ENCODE measurements around a stretch of chr12.

- PRO-cap, 3 experiments = peak in 1 of 3 experiments; most common plus-strand start chr12:45986871 (in 1); most common minus-strand start chr12:45986873 (in 1)
- RAMPAGE, long total RNA, 4 experiments = no peak in any of the 4 experiments
- RRBS = no CpG with 5 or more reads among the region's 3 CpGs
Observed at GRCh38 chr12:45986564-45987138, 3.7 kb downstream of the SCAF11 start.

GRCh38 chr12:45992725-45993202 is 2.4 kb upstream of the SCAF11 start:
- PRO-cap, 3 experiments = peak in 1 of 3 experiments; most common minus-strand start chr12:45992896 (in 1)
- RAMPAGE, long total RNA, 4 experiments = no peak in any of the 4 experiments
- RRBS = no CpG with 5 or more reads among the region's 1 CpG

DNA sequence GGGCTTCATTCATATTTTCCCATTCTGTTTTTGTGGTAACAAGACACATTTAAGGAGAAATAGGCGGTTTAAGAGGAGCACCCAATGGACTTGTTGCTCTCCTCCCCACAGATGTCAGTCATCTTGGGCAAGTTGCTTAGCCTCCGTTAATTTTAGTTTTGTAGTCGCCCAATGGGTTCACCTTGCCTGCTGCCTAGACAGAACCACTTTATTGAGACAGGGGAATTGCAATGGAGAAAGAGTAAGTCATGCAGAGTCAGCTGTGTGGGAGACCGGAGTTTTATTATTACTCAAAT is 50.5 kb downstream of the SLC38A1 start:
- PRO-cap, 3 experiments = no peak in any of the 3 experiments
- RAMPAGE, long total RNA, 4 experiments = no peak in any of the 4 experiments
- RRBS = no CpG with 5 or more reads among the region's 4 CpGs

- PRO-cap, 3 experiments = no peak in any of the 3 experiments
- RAMPAGE, long total RNA, 4 experiments = no peak in any of the 4 experiments
- RRBS = no CpG with 5 or more reads among the region's 5 CpGs
Observed at GRCh38 chr12:46228231-46228658, 40.6 kb downstream of the SLC38A1 start.

GRCh38 chr12:46265682-46266064 is 3.2 kb downstream of the SLC38A1 start:
- PRO-cap, 3 experiments = no peak in any of the 3 experiments
- RAMPAGE, long total RNA, 4 experiments = no peak in any of the 4 experiments
- RRBS = no CpG with 5 or more reads among the region's 2 CpGs

GRCh38 chr12:46268046-46268094 is 973 bp downstream of the SLC38A1 start:
- PRO-cap, 3 experiments = no peak in any of the 3 experiments
- RAMPAGE, long total RNA, 4 experiments = no peak in any of the 4 experiments
- RRBS = 0% methylated on average over 3 of the region's 3 CpGs

DNA sequence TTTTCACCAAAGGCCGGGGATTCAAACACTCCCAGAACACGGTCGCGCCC is 923 bp downstream of the SLC38A1 start:
- PRO-cap, 3 experiments = no peak in any of the 3 experiments
- RAMPAGE, long total RNA, 4 experiments = no peak in any of the 4 experiments
- RRBS = 0% methylated on average over 1 of the region's 4 CpGs

- PRO-cap, 3 experiments = peak in 2 of 3 experiments; most common plus-strand start chr12:46268207 (in 1); most common minus-strand start chr12:46268200 (in 2)
- RAMPAGE, long total RNA, 4 experiments = no peak in any of the 4 experiments
- RRBS = 0% methylated on average over 3 of the region's 27 CpGs
Observed at GRCh38 chr12:46268145-46268573, 684 bp downstream of the SLC38A1 start.

GRCh38 chr12:46361722-46362122 is 10.9 kb downstream of the SLC38A2 start:
- PRO-cap, 3 experiments = peak in 1 of 3 experiments; most common minus-strand start chr12:46361934 (in 1)
- RAMPAGE, long total RNA, 4 experiments = no peak in any of the 4 experiments
- RRBS = no CpG with 5 or more reads among the region's 2 CpGs

DNA sequence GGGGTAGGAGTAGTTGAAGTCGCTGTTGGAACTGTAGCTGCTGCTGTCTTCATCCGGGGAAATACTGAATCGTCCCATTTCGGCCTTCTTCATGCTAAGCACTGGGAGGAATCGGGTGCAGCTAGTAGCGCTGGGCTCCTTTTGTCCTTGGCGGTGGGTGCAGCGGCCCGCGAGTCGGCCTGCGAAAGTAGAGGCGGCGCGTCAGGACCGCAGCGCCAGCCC is 1.5 kb downstream of the SLC38A2 start:
- PRO-cap, 3 experiments = peak in 3 of 3 experiments; most common minus-strand start position 189 of the sequence (in 3)
- RAMPAGE, long total RNA, 4 experiments = start-site peak on the plus strand in 1 of 4 experiments, centred at position 28 of the sequence, 6 reads per replicate
- RRBS = no CpG with 5 or more reads among the region's 17 CpGs

DNA sequence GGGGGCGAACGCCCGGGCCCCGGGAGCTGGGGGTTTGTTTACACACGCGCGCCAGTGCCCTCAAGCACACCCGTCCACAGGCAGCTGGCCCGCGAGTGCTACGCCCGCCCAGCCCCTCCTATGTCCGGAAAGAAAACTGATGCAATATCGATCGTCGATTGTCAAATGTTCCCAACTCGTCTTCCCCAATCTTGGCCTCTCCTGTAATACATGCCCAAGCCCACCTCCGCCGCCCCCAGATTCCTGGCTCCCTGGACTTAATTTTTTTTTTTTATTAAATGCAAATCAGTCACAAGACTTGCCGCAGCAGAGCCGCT is 699 bp downstream of the SLC38A2 start:
- PRO-cap, 3 experiments = peak in 3 of 3 experiments; most common plus-strand start position 188 of the sequence (in 2); most common minus-strand start position 97 of the sequence (in 3)
- RAMPAGE, long total RNA, 4 experiments = no peak in any of the 4 experiments
- RRBS = under 1% methylated on average over 11 of the region's 21 CpGs

- PRO-cap, 3 experiments = no peak in any of the 3 experiments
- RAMPAGE, long total RNA, 4 experiments = no peak in any of the 4 experiments
- RRBS = no CpG with 5 or more reads among the region's 2 CpGs
Observed at GRCh38 chr12:46413382-46413985, 40.9 kb upstream of the SLC38A2 start.

- PRO-cap, 3 experiments = no peak in any of the 3 experiments
- RAMPAGE, long total RNA, 4 experiments = no peak in any of the 4 experiments
- RRBS = no CpG with 5 or more reads among the region's 5 CpGs
Observed at GRCh38 chr12:46461478-46462011, 89.0 kb upstream of the SLC38A2 start.

DNA sequence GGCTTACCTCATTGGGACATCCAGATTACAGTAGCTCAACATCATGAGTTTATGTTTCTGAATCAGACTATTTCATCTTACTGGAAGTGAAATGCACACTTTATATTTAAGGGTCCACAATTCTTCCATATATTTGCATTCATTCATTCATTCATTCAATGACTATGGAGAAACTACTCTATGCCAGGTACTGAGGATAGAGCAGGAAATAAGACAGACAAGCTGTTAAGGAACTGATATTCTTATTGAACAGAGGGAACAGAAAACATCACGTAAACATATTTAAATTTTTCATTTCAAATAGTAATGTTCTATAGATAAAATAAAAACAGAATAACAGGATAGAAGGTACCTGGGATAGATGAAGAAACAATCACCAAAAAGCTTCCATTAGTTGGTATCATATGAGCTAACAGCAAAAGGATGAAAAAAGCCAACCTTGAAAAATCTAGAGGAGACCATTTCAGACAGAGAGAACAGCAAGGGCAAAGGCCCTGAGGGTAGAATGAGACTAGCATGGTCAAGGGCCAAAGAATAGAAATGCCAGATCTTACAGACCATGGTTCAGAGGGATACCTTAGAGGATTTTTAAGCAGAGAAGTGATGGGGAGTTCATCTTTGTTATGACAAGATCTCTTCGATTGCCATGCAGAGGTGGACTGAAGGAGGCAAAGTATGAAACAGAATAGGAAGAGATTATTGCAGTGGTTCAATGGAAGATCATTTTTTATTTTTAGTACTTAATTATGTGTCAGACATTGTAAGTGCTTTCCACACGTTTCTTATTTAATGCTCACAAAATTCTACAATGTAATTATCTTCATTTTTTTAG is 108.6 kb upstream of the SLC38A2 start:
- PRO-cap, 3 experiments = no peak in any of the 3 experiments
- RAMPAGE, long total RNA, 4 experiments = no peak in any of the 4 experiments
- RRBS = no CpG with 5 or more reads among the region's 3 CpGs

GRCh38 chr12:46486365-46487098 is 114.0 kb upstream of the SLC38A2 start:
- PRO-cap, 3 experiments = no peak in any of the 3 experiments
- RAMPAGE, long total RNA, 4 experiments = no peak in any of the 4 experiments
- RRBS = no CpG with 5 or more reads among the region's 1 CpG

- PRO-cap, 3 experiments = no peak in any of the 3 experiments
- RAMPAGE, long total RNA, 4 experiments = no peak in any of the 4 experiments
- RRBS = no CpG with 5 or more reads among the region's 3 CpGs
Observed at GRCh38 chr12:46640001-46640512, 185.7 kb downstream of the SLC38A4 start.

- PRO-cap, 3 experiments = peak in 1 of 3 experiments; most common plus-strand start chr12:47038681 (in 1)
- RAMPAGE, long total RNA, 4 experiments = no peak in any of the 4 experiments
- RRBS = no CpG with 5 or more reads among the region's 2 CpGs
Observed at GRCh38 chr12:47038090-47038801, 41.2 kb upstream of the PCED1B start.

GRCh38 chr12:47193742-47194187 is 114.0 kb upstream of the AMIGO2 start:
- PRO-cap, 3 experiments = no peak in any of the 3 experiments
- RAMPAGE, long total RNA, 4 experiments = no peak in any of the 4 experiments
- RRBS = no CpG with 5 or more reads among the region's 1 CpG

- PRO-cap, 3 experiments = no peak in any of the 3 experiments
- RAMPAGE, long total RNA, 4 experiments = no peak in any of the 4 experiments
- RRBS = no CpG with 5 or more reads among the region's 2 CpGs
Observed at GRCh38 chr12:47219318-47219601, 139.5 kb upstream of the AMIGO2 start.

GRCh38 chr12:47231470-47232081 is 151.8 kb upstream of the AMIGO2 start:
- PRO-cap, 3 experiments = no peak in any of the 3 experiments
- RAMPAGE, long total RNA, 4 experiments = no peak in any of the 4 experiments
- RRBS = no CpG with 5 or more reads among the region's 9 CpGs

Data from adrenal gland (tissue), 7 donors.